ENCODE measurements around a stretch of chr7.

- PRO-cap, 5 experiments: no peak in any of the 5 experiments
- RAMPAGE, long total RNA, 2 experiments: no peak in any of the 2 experiments
- RRBS: 95% methylated on average over 20 of the region's 60 CpGs
These were observed 15.1 kb downstream of the TTYH3 start for GRCh38 chr7:2646697-2647415.

GRCh38 chr7:2649776-2650215 lies 18.0 kb downstream of the TTYH3 start:
- PRO-cap, 5 experiments: no peak in any of the 5 experiments
- RAMPAGE, long total RNA, 2 experiments: no peak in any of the 2 experiments
- RRBS: no CpG with 5 or more reads among the region's 14 CpGs

DNA sequence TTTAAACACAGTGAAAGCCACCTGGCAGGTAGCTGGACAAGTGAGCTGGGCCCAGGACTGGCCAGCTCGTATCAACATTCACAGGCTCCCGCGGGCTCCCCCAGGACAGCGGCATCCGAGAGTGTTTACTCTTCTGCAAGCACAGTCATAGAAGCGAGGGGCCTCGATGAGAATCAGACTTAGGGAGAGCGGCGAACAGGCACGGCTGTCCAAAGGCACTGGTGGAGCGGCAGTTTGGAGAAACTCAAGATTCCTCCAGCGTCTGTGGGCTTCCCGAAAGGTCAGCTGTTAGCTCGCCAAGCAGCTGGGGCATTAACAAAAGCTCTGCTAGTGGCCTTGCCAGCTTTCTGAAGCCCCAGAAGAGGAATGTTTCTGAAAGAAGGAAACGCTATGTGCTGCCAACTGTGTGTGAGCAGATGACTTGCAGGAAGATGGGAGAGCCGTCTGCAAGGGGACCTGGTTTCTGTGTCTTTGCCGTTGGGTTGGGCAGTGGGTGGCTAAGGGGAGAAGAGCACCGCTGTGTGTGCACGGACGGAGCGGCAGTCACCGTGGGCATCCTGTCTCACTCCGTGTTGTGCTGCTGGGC lies 41.9 kb downstream of the AMZ1 start:
- PRO-cap, 5 experiments: no peak in any of the 5 experiments
- RAMPAGE, long total RNA, 2 experiments: no peak in any of the 2 experiments
- RRBS: no CpG with 5 or more reads among the region's 23 CpGs

DNA sequence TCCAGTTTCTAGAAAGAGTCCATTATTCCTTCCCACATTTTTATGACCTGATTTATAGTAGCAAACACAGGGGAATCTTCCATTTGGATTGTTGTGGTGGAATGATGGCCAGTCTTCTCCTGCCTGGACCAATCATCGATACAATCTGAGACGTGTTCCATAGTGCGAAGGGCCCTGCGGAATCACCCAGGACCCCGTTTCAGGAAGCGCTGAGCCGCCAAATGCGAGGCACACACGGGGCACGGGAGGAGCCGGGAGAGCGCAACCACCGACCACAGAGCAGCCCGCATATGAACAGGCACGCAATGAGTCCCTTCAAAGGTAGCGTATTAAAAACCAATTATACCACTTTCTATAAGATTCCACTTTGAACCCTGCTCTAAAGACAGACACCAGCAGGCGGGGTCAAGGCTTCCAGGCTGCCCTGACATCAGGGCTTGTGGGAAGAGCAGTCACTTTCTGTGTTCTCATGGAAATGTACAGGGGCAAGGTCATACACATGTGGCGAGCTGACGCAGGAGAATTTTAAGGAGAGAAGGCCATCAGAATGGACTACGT lies 46.1 kb downstream of the AMZ1 start:
- PRO-cap, 5 experiments: no peak in any of the 5 experiments
- RAMPAGE, long total RNA, 2 experiments: no peak in any of the 2 experiments
- RRBS: no CpG with 5 or more reads among the region's 20 CpGs

- PRO-cap, 5 experiments: peak in 1 of 5 experiments; most common plus-strand start chr7:2734877 (in 1); most common minus-strand start chr7:2734767 (in 1)
- RAMPAGE, long total RNA, 2 experiments: no peak in any of the 2 experiments
- RRBS: 50% methylated on average over 12 of the region's 39 CpGs
These were observed 47.0 kb downstream of the AMZ1 start for GRCh38 chr7:2734662-2735773.

- PRO-cap, 5 experiments: no peak in any of the 5 experiments
- RAMPAGE, long total RNA, 2 experiments: no peak in any of the 2 experiments
- RRBS: no CpG with 5 or more reads among the region's 11 CpGs
These were observed 38.8 kb downstream of the GNA12 start for GRCh38 chr7:2805239-2805758.

- PRO-cap, 5 experiments: peak in 3 of 5 experiments; most common plus-strand start chr7:2980671 (in 2); most common minus-strand start chr7:2980570 (in 2)
- RAMPAGE, long total RNA, 2 experiments: no peak in any of the 2 experiments
- RRBS: 81% methylated on average over 6 of the region's 29 CpGs
These were observed 63.2 kb downstream of the CARD11 start for GRCh38 chr7:2980300-2981126.

GRCh38 chr7:3120685-3121029 lies 77.0 kb upstream of the CARD11 start:
- PRO-cap, 5 experiments: peak in 1 of 5 experiments; most common plus-strand start chr7:3120752 (in 1)
- RAMPAGE, long total RNA, 2 experiments: no peak in any of the 2 experiments
- RRBS: no CpG with 5 or more reads among the region's 2 CpGs

DNA sequence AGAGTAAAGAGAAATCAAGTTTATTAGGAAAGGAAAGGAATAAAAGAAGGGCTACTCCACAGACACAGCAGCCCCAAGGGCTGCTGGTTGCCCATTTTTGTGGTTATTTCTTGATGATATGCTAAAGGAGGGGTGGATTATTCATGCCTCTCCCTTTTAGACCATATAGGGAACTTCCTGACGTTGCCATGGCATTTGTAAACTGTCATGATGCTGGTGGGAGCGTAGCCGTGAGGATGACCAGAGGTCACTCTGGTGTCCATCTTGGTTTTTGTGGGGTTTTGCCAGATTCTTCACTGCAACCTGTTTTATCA lies 115.4 kb upstream of the CARD11 start:
- PRO-cap, 5 experiments: no peak in any of the 5 experiments
- RAMPAGE, long total RNA, 2 experiments: no peak in any of the 2 experiments
- RRBS: no CpG with 5 or more reads among the region's 3 CpGs

DNA sequence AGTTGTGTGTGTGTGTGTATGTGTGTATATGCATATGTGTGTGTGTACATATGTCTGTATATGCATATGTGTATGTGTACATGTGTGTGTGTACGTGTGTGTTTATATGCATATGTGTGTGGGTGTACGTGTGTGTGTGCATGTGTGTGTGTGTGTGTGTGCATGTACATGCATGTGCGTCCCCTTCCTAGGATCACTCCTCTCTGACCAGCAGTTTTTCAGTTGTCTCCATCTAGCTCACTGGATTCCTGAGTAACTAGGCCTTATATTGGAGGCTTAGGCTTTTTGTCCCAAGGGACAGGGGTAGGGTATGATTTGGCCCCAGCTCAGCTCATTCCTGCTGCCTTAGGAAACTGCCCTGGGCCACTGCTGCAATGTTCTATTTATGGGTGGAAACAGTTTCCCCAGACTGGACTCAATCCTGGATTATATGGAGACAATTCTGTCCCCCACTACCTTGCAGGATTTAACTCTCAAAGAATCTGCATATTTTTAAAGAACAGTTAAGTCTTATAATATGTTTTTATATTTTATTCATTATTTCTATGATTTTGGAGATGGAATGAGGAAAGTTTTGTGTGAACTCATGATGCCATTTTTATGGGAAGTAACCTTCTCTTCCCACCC lies 68.8 kb upstream of the SDK1 start:
- PRO-cap, 5 experiments: no peak in any of the 5 experiments
- RAMPAGE, long total RNA, 2 experiments: no peak in any of the 2 experiments
- RRBS: no CpG with 5 or more reads among the region's 3 CpGs

- PRO-cap, 5 experiments: no peak in any of the 5 experiments
- RAMPAGE, long total RNA, 2 experiments: no peak in any of the 2 experiments
- RRBS: no CpG with 5 or more reads among the region's 7 CpGs
These were observed 112.7 kb downstream of the SDK1 start for GRCh38 chr7:3413566-3414339.

DNA sequence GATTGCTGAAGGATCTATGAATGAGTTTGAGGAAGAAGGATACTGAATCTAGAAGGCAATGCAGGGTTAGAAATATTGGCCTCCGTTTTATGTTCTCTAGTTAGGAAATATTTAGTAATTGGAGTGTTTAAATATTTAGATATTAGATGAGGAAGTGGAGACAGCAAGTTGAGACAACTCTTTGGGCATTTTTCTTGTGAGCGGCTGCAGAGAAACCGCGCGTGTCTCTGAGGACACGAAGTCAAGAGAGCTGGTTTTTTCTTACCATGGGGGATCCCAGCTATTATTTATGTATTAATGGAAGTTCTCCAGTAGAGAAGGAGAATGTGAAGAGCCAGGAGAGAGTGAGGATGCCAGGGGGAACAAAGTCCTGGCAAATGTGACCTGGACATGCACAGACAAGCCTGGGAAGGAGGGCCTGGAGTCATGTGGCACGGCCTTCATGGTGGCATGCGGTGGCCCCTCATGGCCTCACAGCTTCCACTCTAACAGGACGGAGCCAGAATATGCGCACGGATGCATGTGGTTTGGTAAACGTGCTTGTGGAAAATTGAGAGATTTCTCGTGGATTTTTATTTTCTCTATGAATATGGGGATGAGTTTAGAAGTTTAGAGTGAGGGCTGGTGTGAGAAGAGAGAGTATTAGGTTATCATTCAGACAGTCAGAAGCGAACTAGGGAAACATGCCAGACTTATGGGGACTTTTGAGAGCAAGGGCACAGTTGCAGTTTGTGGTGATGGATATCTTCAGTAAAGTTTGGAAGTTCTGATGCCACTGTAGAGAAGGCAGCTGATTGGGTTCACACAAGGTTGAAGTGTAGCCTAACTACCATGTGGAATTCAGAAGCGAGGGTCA lies 351.2 kb downstream of the SDK1 start:
- PRO-cap, 5 experiments: no peak in any of the 5 experiments
- RAMPAGE, long total RNA, 2 experiments: no peak in any of the 2 experiments
- RRBS: no CpG with 5 or more reads among the region's 15 CpGs

DNA sequence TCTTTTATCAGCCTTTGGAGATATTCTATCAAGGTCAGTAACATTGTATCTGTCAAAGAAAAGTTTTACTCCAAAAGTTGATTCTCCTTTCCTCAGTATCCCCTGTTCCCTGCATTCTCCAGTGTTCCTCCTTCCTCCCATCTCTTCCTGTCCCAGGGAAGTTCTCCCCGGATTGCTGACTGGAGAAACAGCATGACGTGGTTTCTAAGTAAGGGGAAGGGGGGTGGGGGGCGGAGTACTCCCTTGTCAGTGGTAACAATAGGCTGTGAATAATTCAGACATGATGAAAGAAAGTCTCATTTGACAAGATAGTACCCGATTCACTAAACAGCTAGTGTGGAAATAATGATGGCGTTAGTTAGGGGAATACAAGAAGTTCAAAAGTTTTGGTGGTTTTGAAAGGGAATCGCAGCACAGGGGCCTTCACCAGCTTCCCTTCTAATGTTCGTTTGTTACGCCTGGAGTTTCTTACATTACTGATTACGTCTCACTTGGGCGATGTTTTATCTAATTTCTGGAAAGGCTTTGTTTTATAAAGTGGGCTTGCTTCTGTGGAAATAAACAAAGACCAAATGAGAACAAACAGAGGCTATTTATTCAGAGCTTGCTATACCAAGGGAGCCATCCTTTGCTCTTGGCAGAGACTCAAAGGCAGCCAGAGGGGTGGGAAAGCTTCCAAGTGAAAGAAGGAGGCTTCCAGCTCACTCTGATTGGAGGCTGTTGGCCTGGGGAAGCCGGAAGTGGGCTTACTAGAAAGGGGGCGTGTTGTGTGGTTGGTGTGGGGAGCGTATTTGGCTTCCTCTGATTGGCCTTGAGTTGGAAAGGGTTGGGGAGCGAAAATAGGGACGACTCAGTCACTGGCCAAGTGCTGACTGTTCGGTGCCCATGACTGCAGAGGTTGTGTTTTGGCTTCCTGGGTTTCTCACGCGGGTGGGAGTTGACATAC lies 453.7 kb downstream of the SDK1 start:
- PRO-cap, 5 experiments: no peak in any of the 5 experiments
- RAMPAGE, long total RNA, 2 experiments: no peak in any of the 2 experiments
- RRBS: no CpG with 5 or more reads among the region's 18 CpGs

DNA sequence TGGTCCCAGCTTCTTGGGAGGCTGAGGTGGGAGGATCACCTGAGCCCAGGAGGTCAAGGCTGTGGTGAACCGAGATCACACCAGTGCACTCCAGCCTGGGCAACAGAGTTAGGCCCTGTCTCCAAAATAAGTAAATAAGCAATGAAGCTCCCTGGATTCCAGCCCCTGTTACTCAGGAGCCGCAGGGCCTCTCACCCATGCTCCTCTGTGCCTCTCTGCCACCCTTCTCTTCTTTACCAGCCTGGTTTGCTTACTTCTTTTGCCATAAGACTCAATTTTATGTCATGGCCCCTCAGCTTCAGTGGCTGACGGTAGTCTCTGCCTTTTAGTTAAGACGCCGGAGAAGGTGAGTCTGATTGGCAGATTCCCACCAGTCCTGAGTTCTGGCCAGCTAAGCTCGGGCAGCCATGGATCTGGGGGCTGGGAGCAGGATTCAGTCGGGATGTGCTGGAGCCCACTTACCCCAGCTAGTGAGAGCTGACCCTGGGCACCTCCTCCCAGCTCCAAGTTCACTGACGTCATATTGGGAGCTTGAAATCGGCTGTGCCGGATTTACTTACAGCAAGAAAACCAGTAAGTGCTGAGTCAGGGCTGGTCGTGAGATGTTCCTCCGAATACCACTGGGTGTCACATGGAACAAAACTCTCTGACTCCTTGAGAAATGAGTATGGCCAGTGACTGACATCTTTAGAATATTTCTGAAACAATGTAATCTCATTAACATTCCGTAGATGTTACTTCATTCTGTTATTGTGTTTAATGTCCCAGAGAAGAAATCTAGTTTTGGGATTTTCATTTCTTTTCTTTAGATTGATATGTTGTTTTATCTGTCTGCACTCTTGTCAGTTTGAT lies 621.0 kb downstream of the SDK1 start:
- PRO-cap, 5 experiments: no peak in any of the 5 experiments
- RAMPAGE, long total RNA, 2 experiments: no peak in any of the 2 experiments
- RRBS: no CpG with 5 or more reads among the region's 13 CpGs

GRCh38 chr7:4189774-4190345 lies 492.2 kb upstream of the FOXK1 start:
- PRO-cap, 5 experiments: peak in 1 of 5 experiments; most common plus-strand start chr7:4190273 (in 1); most common minus-strand start chr7:4190176 (in 1)
- RAMPAGE, long total RNA, 2 experiments: no peak in any of the 2 experiments
- RRBS: no CpG with 5 or more reads among the region's 16 CpGs

DNA sequence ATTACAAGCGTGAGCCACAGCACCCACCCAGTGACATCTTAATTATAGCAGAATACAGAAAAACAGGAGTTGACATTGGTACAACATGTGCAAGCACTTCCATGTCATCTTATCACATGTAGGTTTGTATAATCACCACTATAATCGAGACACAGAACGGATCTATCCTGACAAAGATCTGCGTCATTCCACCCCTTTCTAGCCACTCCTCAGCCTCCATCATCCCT lies 262.3 kb upstream of the FOXK1 start:
- PRO-cap, 5 experiments: peak in 2 of 5 experiments; most common minus-strand start position 110 of the sequence (in 2)
- RAMPAGE, long total RNA, 2 experiments: no peak in any of the 2 experiments
- RRBS: no CpG with 5 or more reads among the region's 4 CpGs

- PRO-cap, 5 experiments: no peak in any of the 5 experiments
- RAMPAGE, long total RNA, 2 experiments: no peak in any of the 2 experiments
- RRBS: 69% methylated on average over 4 of the region's 14 CpGs
These were observed 24.4 kb downstream of the FOXK1 start for GRCh38 chr7:4706444-4707007.

DNA sequence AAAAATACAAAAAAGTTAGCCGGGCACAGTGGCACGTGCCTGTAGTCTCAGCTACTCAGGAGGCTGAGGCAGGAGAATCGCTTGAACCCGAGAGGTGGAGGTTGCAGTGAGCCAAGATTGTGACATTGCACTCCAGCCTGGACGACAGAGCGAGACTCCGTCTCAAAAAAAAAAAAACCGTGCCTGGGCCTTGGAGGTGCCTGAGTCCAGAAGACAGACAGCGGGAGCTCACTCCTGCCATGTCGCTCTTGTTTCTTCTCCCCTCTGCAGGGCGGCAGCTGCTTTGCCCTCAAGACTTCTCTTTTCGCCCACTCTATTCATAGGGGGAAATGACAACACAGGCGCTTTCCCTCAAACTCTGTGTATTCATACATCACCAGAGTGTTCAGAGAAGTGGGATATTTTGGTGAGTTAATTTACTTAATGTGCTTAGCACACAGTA lies 44.4 kb downstream of the FOXK1 start:
- PRO-cap, 5 experiments: no peak in any of the 5 experiments
- RAMPAGE, long total RNA, 2 experiments: no peak in any of the 2 experiments
- RRBS: no CpG with 5 or more reads among the region's 13 CpGs

GRCh38 chr7:4777874-4778722 lies 2.7 kb downstream of the AP5Z1 start:
- PRO-cap, 5 experiments: no peak in any of the 5 experiments
- RAMPAGE, long total RNA, 2 experiments: no peak in any of the 2 experiments
- RRBS: no CpG with 5 or more reads among the region's 24 CpGs

DNA sequence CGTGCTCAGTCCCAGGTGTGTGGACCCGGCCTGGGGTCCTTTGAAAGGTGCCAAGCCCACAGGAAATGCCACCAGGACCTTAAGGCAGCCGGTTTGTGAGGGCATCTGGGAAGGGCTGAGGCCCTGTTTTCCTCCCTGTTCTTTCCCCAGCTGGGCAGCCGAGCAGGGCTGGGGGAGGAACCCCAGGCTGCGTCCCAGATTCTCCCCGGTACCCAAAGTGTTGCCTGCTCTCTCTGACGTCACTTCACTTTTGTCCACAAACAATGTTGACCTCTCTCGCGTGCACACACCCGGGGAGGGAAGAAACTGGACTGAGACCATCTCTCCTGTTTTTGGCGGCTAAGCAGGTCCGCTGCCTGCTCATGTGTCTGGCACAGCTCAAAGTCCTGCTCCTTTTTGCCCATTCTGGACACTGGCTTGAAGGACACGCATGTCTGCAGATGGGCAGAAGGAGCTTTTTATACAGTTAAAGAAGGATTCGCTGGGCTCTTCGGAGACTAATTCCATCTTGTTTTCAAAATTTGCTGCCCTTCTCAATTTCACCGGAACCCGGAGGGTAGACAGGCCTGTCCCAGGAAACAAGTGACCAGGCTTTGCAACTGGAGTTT lies 37.4 kb downstream of the PAPOLB start:
- PRO-cap, 5 experiments: no peak in any of the 5 experiments
- RAMPAGE, long total RNA, 2 experiments: no peak in any of the 2 experiments
- RRBS: 49% methylated on average over 9 of the region's 17 CpGs

All from liver (tissue), 9 donors.